Ovary (tissue), 7 donors: ENCODE results near the genes NAALADL1, TMEM262 and SLC25A45.

GRCh38 chr11:64988304-64989213, 8.2 kb downstream of the BATF2 start:
- PRO-cap, 7 experiments, result no peak in any of the 7 experiments
- RAMPAGE, long total RNA, 2 experiments, result no peak in any of the 2 experiments

- PRO-cap, 7 experiments, result no peak in any of the 7 experiments
- RAMPAGE, long total RNA, 2 experiments, result no peak in any of the 2 experiments
Measured at GRCh38 chr11:65058382-65058773, at the start of gene NAALADL1. Gene NAALADL1, minus strand, starts transcription at chr11:65058553.

DNA sequence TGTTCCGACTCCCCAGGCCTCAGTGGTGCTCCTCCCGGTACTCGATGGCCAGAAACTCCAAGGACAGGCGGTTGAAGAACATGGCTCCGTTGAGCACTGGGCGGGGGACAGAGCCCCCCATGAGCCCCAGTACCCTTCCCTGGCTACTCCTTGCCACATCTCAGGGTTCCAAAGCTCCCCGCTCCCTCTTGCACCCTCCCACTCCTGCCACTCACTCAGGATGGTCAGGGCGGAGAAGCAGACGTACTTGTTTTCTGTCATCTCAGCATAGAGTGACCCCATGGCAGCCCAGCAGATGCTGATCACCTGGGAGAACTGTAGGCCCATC, 510 bp downstream of the TMEM262 start:
- PRO-cap, 7 experiments, result peak in 1 of 7 experiments; most common minus-strand start position 193 of the sequence (in 1)
- RAMPAGE, long total RNA, 2 experiments, result no peak in any of the 2 experiments

GRCh38 chr11:65088958-65089643, at the start of gene TMEM262:
Gene TMEM262, minus strand, starts transcription at chr11:65089110.
- PRO-cap, 7 experiments, result no peak in any of the 7 experiments
- RAMPAGE, long total RNA, 2 experiments, result no peak in any of the 2 experiments

DNA sequence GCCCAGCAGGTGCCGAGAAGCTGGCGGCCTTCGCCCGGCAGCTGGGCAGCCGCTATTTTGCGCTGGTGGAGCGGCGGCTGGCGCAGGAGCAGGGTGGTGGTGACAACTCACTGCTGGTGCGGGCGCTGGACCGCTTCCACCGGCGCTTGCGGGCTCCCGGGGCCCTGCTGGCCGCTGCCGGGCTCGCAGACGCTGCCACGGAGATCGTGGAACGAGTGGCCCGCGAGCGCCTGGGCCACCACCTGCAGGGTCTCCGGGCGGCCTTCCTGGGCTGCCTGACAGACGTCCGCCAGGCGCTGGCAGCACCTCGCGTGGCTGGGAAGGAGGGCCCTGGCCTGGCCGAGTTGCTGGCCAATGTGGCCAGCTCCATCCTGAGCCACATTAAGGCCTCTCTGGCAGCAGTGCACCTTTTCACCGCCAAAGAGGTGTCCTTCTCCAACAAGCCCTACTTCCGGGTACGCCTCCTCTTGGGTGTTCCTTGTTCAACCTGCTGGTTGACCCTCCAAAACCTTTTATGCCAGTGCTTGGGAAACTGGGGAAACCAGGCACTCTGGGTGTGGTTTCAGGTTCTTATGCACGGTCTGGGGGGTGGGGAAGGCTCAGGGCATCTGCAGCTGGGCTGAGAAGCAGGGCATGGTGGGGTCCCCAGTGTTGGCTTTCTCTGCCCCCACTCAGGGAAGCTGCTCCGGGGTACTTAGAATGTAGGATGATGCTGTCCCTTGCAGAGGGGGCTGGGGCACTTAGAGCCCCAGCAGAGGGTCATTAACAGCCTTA, 3.0 kb upstream of the TM7SF2 start:
- PRO-cap, 7 experiments, result no peak in any of the 7 experiments
- RAMPAGE, long total RNA, 2 experiments, result no peak in any of the 2 experiments

- PRO-cap, 7 experiments, result no peak in any of the 7 experiments
- RAMPAGE, long total RNA, 2 experiments, result no peak in any of the 2 experiments
Measured at GRCh38 chr11:65163708-65164253, 6.3 kb upstream of the SPDYC start.

DNA sequence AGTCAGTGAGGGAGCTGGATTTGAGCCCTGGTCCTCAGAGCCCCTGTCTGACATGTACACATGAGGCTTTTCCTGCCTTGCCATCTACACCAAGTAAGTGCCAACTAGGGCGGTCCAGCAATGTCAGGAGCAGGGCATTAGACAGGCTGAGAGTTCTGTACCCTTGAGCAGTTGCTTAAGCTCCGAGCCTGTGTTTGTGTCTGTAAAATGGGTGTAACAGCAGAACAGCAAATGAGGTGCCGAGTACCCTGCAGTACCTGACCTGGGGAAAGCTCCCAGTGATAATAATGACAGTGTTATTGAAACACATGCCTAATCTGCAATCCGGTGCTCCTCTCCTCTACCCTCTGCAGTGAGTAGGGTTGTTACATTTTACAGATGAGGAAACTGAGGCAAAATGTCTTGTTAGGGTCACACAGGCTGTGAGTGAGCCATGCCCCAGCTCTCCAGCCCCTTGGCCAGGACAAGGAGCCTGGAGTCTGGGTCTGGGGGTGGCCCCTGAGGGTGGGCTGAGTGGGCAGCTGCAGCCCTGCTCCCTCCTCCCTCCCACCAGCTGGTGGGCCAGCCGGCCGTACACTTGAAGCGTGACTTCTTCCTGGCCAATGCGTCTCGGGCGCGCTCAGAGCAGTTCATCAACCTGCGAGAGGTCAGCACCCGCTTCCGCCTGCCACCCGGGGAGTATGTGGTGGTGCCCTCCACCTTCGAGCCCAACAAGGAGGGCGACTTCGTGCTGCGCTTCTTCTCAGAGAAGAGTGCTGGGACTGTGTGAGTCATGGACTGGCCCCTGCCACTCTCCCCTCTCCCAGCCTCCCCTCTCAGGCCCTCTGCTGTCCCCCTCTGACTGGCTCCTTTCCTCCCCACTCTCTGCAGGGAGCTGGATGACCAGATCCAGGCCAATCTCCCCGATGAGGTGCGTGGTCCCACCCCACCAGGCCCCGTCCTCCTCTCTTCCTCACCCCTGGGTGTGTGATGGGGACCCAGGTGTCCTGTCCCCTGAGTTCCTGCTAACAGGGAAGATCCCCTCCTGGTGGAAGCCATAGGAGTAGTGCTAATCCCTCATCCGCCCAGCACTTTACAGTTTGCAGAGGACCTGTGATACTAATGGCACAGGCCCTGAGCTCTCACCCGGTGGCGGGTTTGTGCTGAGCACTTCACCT, 24.6 kb downstream of the CAPN1 start:
- PRO-cap, 7 experiments, result no peak in any of the 7 experiments
- RAMPAGE, long total RNA, 2 experiments, result start-site peak on the plus strand in 1 of 2 experiments, centred at position 684 of the sequence, 18 reads per replicate

DNA sequence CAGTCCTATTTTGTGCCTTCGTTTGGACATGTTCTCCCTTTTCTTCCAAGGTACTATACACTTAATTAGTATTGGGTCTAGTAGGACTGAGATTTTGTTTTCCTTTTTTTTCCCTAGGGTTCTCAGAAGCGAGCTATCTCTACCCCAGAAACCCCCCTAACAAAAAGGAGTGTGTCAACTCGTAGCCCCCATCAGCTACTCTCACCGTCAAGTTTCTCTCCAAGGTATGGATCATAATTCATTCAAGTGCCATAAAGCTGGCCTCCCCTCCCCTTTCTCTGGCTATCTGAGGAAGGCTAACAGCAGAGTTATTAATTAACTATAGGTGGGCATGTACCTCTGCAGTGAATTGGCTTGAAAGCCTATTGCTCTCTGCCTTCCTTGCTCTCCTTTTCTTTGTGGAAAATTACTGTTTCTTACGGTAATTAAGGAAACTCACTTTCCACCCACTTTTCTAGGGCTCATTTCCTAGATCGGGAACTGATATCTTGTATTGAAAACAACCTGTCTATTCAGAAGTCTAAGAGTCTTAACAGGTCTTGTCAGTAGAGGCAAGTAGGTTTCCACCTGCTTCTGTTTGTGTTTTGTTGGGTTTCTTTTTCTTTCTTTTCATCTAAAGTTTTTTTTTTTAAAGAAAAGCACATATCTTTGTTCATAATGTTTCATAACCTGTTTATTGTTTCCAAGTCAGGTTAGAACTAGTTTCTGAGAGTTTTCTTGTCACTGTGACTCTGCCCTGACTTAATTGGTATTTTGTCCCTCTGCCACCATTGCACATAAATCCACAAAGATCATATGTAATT, 14.2 kb downstream of the POLA2 start:
- PRO-cap, 7 experiments, result no peak in any of the 7 experiments
- RAMPAGE, long total RNA, 2 experiments, result no peak in any of the 2 experiments

- PRO-cap, 7 experiments, result peak in 5 of 7 experiments; most common plus-strand start chr11:65294123 (in 2); most common minus-strand start chr11:65294313 (in 4)
- RAMPAGE, long total RNA, 2 experiments, result start-site peak on the plus strand in 2 of 2 experiments, at chr11:65294024-65294228 at its widest, 24 to 36 reads per replicate
Measured at GRCh38 chr11:65293634-65294417, 20.8 kb upstream of the CDC42EP2 start.

DNA sequence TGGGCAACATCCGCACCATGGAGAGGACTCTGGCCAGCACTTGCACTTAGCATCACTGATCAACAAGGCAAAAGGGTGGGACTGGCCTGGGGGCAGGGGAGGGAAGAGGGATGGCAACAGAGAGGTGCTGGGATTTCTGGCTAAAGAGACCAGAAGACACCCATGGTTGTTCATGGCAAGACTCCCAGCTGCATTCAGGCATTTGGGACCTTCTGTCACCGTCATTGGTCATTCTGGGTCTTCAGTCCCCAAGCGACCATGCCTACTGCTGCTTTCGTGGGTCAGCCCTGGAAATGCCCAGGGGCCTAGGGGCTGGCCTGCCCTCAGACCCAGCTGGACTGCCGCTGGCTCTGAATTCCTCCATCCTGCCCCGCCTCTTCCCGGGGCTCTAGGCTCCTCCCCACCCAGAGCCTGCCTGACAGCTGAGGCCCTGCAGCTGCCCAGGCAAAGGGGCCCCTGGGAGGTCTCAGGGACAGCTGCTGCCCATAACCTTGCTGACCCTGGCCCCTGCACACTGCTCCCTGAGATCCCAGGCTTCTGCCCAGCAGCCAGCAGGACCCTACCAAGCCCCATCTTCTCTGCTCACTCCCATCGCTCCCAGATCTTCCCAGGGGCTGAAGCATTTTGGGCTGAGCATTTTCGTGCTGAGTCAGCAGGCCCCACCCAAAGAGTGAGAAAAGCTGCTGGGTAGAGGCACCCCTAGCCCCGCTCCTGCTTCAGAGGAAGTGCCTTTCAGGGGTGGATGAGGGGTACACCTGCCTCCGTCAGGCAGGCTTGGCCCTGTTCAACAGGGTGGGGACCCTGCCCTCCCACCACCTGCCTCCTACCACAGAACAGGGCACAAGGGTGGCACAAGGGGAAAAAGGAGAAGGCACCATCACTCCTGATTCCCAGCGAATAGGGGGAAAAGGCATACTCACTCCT, 12.8 kb upstream of the CDC42EP2 start:
- PRO-cap, 7 experiments, result peak in 6 of 7 experiments; most common plus-strand start position 666 of the sequence (in 3); most common minus-strand start position 390 of the sequence (in 4)
- RAMPAGE, long total RNA, 2 experiments, result no peak in any of the 2 experiments

- PRO-cap, 7 experiments, result no peak in any of the 7 experiments
- RAMPAGE, long total RNA, 2 experiments, result no peak in any of the 2 experiments
Measured at GRCh38 chr11:65345577-65346115, 8.9 kb upstream of the TIGD3 start.

DNA sequence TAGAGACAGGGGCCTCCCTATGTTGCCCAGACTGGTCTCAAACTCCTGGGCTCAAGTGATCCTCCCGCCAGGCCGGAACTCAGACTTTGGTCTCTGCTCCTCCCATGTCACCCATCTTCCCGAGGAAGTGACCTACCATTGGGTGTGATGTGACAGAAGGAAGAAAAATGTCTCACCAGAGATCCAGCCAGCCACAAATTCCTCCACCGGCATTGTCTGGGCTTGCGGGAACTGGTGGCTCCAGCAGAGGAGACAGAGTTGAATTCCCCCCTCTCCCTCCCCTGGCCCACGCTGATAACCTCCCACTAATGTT, 751 bp downstream of the SLC25A45 start:
- PRO-cap, 7 experiments, result peak in 1 of 7 experiments; most common plus-strand start position 158 of the sequence (in 1); most common minus-strand start position 76 of the sequence (in 1)
- RAMPAGE, long total RNA, 2 experiments, result no peak in any of the 2 experiments

DNA sequence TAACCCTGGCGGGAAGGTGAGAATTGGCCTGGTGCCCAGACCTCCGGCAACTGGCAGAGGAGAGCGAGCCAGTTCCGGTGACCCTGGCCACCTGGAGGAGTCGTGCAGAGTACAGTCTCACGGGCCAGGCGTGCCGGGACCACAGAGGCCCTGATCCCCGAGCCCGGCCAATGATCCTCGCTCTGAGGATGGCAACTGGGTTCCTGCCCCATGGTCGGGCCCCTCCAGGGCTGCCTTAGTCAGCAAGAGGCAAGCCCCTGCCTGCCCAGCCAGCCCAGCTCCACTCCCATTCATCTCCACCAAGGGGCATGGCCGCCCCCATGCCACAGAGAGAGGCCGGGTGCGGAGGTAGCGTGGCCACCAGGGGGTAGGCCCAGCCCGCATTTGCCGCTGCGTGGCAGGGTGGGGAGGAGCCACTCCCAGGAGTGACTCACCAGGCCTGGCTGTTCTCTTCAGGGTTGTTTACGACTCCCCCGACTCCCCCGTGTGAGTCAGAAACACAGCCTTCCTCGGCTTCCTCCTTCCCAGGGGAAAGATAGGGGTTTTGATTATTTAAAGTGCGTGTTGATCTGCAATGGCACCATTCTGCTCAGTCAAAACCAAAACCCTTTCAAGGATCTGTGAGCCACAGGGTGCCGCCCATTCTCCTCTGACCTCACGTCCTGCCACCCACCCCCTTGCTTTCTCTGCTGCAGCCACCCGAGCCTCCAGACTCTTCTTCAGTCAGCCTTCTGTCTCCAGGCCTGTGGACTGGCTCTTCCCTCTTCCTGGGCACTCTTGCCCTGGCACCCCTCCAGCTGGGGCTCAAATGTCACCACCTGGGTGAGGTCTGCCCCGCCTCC, at the start of gene SLC25A45:
TSS of gene SLC25A45 (minus strand) at position 595 of the 842 bp plus-strand sequence.
- PRO-cap, 7 experiments, result peak in 7 of 7 experiments; most common plus-strand start position 682 of the sequence (in 7); most common minus-strand start position 784 of the sequence (in 7)
- RAMPAGE, long total RNA, 2 experiments, result start-site peak on the minus strand in 1 of 2 experiments, centred at positions 345 to 687 of the sequence, 5 to 10 reads per replicate

GRCh38 chr11:65422261-65422778, 35.9 kb downstream of the FRMD8 start:
- PRO-cap, 7 experiments, result peak in 7 of 7 experiments; most common plus-strand start chr11:65422336 (in 3); most common minus-strand start chr11:65422604 (in 3)
- RAMPAGE, long total RNA, 2 experiments, result no peak in any of the 2 experiments

- PRO-cap, 7 experiments, result peak in 5 of 7 experiments; most common plus-strand start chr11:65427914 (in 4); most common minus-strand start chr11:65427772 (in 1)
- RAMPAGE, long total RNA, 2 experiments, result start-site peak on the plus strand in 1 of 2 experiments, at chr11:65428053-65428130 at its widest, 83 reads per replicate
Measured at GRCh38 chr11:65427630-65428617, 41.5 kb downstream of the FRMD8 start.

- PRO-cap, 7 experiments, result no peak in any of the 7 experiments
- RAMPAGE, long total RNA, 2 experiments, result no peak in any of the 2 experiments
Measured at GRCh38 chr11:65432042-65432923, 45.8 kb downstream of the FRMD8 start.

GRCh38 chr11:65454596-65455797, 68.6 kb downstream of the FRMD8 start:
- PRO-cap, 7 experiments, result peak in 7 of 7 experiments; most common plus-strand start chr11:65454736 (in 6); most common minus-strand start chr11:65455131 (in 5)
- RAMPAGE, long total RNA, 2 experiments, result start-site peak on the plus strand in 1 of 2 experiments, at chr11:65455243-65455269 at its widest, 28 reads per replicate

DNA sequence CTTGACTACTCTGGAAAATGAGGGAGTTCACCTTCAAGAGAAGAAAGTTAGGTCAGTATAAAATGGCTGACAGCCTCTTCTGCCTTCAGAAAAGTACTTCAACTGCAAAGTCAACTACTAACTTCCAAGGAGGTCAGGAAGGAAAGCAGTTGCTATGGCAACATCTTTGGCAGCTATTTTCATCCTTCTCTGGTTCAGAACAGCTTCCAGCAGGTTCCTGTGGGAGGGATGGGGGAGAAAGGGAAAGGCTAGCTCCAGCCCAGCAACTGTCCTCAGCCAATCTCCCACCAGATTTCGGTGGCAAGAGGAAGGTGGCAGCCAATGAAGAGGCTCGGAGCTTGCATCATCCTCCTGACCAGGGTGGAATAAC, 37.5 kb upstream of the SCYL1 start:
- PRO-cap, 7 experiments, result peak in 6 of 7 experiments; most common minus-strand start position 296 of the sequence (in 4)
- RAMPAGE, long total RNA, 2 experiments, result start-site peak on the minus strand in 1 of 2 experiments, centred at position 106 of the sequence, 5 reads per replicate

- PRO-cap, 7 experiments, result peak in 7 of 7 experiments; most common plus-strand start chr11:65496414 (in 6); most common minus-strand start chr11:65496330 (in 4)
- RAMPAGE, long total RNA, 2 experiments, result start-site peak on the plus strand in 2 of 2 experiments, at chr11:65496411-65496418 at its widest, 5 to 26 reads per replicate
Measured at GRCh38 chr11:65496213-65496499, 28.7 kb upstream of the SCYL1 start.

- PRO-cap, 7 experiments, result peak in 7 of 7 experiments; most common plus-strand start chr11:65504166 (in 1); most common minus-strand start chr11:65504208 (in 7)
- RAMPAGE, long total RNA, 2 experiments, result no peak in any of the 2 experiments
Measured at GRCh38 chr11:65504106-65505167, 20.4 kb upstream of the SCYL1 start.